ENCODE measurements around the gene FADS3.

DNA sequence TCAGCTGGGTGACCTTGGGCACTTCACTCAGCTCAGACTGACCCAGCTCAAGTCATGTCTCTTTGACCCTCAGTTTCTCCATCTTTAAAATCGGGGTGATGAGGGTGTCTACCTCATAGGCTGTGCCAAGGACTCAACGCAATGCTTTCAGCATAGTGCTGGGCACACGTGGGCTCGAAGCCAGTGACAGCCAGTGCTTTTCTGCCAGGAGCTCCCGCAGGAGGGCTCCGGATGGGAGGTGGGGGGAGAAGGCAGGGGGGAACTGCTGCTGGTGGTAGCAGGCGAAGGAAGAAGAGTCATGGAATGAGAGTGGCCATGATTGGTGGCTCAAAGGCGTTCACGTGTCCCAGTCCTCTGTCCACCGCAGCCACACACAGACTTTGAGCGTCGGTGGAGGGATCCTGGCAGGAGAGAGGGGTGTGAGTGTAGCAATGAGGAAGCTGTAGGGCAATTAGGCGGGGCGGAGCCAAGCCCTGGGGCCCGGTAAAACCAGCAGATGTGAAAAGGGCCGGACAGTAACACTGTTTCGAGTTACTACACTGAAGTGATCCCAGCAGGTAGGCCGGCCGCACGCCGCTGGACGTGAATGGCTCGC is 661 bp upstream of the LRRC10B start:
- PRO-cap: no peak

GRCh38 chr11:61508896-61509875 is 637 bp downstream of the LRRC10B start:
- PRO-cap: bidirectional peak, plus-strand start at chr11:61509503, minus-strand start at chr11:61509284; bidirectional peak, plus-strand start at chr11:61509552, minus-strand start at chr11:61509562

- PRO-cap: no peak
Measured at GRCh38 chr11:61600754-61601155, 19.9 kb upstream of the SYT7 start.

DNA sequence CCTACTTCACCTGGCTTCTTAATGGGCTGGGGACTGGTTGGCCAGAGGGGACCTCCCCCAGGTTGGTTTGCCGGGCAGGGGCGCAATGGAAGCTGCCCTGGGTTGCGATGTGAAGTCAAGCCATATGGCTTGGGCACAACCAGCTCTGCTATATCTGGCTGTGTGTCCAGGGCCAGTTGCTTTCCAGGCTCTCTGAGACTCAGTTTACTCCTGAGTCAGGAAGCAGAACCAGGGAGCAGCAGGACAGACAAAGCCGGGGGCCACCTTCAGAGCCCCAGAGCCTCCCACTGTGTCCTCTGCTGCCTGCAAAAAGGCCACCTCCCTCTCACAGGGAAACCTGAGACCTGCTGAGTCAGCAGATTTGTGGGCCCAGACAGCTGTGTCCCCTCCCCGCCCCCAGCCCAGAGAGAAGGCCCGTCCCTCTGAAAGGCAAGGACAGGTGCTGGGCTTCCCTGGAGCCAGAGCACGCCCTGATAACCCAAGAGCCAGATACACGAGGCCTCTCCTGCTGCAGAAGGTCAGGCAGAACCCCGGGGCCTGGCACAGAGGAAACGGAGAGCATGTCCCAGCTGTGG is 29.2 kb upstream of the DAGLA start:
- PRO-cap: no peak

DNA sequence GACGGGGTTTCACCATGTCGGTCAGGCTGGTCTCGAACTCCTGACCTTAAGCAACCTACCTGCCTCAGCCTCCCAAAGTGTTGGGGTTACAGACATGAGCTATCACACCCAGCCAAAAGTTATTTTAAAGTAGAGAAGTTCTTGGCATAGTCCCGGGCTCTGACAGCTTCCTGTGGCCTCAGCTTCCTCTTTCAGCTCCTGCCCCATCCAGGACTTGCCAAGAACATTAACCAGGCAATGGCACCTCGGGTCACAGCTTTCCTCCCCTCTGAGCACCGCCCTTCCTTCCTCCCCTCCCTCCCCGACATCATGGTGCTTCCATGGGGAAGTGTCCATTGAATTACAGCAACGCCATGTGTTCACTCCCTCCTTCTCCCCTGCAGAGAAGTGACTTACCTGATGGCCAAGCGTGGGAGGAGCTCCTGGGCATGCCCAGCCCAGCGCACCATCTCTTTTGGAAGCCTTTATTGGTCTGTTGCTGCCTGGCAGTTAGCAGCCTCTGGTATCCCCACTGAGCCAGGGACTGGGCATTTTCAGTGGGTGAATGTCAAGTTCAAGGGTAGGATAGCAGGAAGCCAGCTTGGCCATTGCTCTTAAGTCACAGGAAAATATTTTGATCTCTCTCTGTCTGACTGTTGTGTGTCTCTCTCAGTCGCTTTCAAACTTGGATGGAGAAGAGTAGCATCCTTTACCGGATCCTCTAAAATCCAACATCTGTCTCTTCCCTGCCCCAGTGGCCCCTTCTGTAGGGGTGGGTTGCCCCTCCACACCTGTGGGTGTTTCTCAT is 25.7 kb upstream of the DAGLA start:
- PRO-cap: no peak

GRCh38 chr11:61688695-61689344 is 8.6 kb downstream of the DAGLA start:
- PRO-cap: bidirectional peak, plus-strand start at chr11:61688923, minus-strand start at chr11:61688948; bidirectional peak, plus-strand start at chr11:61689151, minus-strand start at chr11:61689067

DNA sequence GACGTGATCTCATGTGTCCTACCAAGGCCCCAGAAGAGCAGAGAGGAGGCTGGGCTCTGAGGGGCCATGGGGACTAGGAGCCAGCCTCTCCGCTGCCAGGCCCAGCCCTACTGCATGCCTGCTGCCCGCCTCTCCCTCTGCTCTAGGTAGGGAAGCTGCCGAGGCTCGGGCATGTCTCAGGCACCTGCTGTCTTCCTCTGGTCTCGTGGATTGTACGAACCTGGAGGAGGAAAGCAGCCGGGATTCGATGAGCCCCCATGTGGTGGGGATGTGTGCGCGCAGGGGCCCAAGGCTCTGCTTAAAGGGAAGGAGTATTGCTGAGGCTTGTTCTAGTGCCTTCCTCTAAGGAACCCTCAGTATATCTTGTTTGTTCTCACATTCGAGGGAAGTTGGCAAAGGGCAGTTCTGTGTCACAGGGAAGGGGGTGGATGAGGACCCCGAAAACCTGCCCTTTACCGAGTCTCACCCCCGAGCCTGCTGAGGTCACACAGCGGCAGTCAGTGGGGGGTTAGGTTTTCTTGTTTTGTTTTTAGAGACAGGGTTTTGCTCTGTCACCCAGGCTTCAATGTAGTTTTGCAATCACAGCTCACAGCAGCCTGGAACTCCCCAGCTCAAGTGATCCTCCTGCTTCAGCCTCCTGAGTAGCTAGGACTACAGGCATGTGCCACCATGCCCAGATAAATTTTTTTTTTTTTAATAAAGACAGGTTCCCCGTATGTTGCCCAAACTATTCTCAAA is 21.2 kb downstream of the DAGLA start:
- PRO-cap: no peak

GRCh38 chr11:61764299-61764938 is 12.0 kb downstream of the MYRF start:
- PRO-cap: no peak

GRCh38 chr11:61766224-61766957 is 14.0 kb downstream of the MYRF start:
- PRO-cap: no peak

DNA sequence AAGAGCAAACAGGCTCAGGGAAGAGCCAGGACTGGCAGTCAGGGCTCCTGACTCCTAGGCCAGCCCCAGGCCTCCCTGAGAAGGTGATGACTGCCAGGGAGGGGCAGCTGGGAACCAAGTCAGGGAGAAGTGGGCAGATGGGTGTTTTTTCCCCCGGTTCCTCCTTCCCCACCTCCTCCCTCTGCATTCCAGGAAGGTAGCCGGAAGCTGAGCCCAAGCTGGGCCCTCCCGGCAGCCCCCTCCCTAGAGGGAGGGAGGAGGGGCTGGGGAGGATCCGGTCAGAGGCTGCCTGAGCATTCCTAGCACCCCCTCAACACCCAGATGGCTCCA is 19.6 kb downstream of the MYRF start:
- PRO-cap: no peak

- PRO-cap: bidirectional peak, plus-strand start at chr11:61831045, minus-strand start at chr11:61830819
Measured at GRCh38 chr11:61830175-61831259, 2.4 kb downstream of the FADS2 start.

DNA sequence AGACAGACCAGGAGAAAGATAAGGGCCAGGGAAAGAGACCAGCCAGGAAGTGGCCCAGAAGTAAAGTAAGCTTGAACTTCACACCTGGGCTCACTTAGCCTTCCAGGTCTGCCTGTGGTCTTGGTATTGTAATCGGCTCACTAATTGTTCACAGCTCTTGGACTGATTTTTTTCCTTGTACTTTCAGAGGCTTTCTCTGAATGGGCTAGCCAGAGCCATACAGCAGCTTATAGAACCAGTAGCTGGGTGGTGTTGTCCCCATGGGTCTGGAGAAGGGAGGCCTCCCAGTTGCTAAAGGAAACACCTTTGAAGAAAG is 10.1 kb downstream of the FADS3 start:
- PRO-cap: no peak

DNA sequence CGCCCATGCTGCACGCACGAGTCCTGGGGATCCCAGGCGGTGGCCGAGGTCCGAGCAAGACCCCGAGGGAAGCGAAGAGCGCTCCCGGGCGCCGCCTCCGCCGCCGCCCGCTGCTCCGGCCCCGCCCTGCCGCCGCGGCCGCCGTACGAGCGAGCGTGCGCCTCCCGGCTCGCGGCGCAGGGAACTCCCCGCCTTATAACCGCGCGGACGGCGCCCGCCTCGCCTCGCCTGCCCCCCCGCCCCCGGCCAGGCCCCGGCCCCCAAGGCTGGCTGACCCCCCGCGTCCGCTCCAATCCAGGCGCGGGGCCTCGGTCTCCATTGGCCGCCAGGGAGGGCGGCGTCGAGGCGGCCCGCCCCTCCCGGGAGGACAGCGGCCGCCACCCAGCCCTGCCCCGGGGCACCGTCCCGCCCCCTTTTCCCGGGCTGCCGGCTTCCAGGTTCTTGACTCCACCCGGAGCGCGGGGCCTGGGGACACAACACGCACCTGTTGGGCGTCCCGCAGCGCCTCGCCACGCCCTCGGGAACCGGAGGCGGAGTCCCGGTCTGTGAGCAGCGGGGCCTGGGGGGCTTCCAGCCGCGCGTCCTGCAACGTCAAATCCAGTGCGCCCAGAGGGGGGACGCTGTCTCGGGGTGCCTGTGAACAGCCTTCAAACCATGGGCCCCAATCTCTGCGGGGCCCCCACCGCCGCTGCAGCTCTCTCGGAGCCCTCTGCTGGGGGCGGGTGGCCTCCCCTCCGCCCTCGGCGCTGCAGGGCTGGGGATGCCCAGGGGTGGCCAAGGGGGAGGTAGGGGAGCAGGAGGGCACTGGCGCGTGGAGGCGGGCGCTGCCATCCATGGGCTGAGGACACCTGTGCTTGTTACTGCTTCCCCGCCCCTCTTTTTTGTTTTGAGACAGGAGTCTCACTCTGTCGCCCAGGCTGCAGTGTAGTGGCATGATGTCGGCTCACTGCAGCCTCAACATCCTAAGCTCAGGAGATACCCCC is at the start of gene FADS3:
Gene FADS3, minus strand, starts transcription at position 171 of the 983 bp plus-strand sequence.
- PRO-cap: bidirectional peak, plus-strand start at position 454 of the sequence, minus-strand start at position 171 of the sequence

- PRO-cap: bidirectional peak, plus-strand start at chr11:61961882, minus-strand start at chr11:61961570
Measured at GRCh38 chr11:61961237-61962080, 6.0 kb downstream of the FTH1 start.

DNA sequence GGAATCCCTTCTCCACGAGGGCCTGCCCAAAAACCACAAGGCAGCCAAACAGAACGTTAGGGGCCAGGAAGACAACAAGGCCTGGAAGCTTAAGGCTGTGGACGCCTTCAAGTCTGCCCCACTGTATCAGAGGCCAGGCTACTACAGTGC is 5.2 kb downstream of the FTH1 start:
- PRO-cap: no peak

DNA sequence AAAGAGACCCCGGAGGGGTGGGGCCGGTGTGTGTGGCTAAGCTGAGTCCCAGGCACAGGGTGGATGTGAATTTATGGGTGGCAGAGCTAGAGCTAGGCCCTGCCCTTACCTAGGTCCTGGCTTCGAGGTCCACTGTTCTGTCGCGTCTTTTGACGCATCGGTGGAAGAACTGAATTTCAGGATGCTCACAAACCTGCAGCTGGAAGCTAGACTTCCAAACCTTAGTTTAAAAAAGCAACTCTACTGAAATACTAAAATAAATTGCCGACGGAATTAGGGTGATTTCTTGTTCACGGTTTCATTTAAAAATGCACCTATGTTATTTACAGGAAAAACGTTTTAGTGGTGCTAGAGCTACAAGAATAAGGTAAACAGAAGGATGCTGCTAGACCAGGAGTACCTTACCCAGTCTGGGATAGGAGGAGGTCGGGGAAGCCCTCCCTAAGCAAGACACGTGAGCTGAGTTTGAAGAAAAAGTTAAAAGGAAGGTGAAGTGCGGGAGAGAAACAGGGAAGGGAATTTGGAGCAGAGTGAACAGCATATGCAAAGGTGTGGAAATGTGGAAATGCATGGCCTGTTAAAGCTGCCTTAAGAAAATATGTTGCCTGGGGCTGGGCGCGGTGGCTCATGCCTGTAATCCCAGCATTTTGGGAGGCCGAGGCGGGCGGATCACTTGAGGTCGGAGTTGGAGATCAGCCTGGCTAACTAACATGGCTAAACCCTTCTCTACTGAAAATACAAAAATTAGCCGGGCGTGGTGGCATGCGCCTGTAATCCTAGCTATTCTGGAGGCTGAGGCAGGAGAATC is 1.4 kb upstream of the FTH1 start:
- PRO-cap: no peak

DNA sequence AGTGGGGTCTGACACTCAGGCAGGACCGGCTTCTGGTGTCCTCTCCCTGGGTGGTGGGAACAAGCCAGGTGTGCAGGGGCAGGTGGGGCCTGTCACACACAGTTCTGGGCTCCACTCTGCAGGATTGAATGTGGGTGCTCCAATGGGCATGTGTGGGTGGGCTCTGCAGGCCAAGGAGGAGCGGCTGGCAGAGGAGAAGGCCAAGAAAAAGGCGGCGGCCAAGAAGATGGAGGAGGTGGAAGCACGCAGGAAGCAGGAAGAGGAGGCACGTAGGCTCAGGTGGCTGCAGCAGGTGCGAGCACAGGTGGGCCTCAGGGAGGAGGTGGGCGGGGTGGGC is 21.6 kb downstream of the INCENP start:
- PRO-cap: no peak

- PRO-cap: no peak
Measured at GRCh38 chr11:62439884-62440782, 21.3 kb downstream of the SCGB1A1 start.

GRCh38 chr11:62445420-62445733 is 26.5 kb downstream of the SCGB1A1 start:
- PRO-cap: no peak

- PRO-cap: no peak
Measured at GRCh38 chr11:62504926-62506006, 41.3 kb downstream of the AHNAK start.